Penis (tissue), 1 donor: ENCODE data around the gene LDLR.

GRCh38 chr19:10612892-10613374, 12.4 kb upstream of the SLC44A2 start:
- PRO-cap: no peak

DNA sequence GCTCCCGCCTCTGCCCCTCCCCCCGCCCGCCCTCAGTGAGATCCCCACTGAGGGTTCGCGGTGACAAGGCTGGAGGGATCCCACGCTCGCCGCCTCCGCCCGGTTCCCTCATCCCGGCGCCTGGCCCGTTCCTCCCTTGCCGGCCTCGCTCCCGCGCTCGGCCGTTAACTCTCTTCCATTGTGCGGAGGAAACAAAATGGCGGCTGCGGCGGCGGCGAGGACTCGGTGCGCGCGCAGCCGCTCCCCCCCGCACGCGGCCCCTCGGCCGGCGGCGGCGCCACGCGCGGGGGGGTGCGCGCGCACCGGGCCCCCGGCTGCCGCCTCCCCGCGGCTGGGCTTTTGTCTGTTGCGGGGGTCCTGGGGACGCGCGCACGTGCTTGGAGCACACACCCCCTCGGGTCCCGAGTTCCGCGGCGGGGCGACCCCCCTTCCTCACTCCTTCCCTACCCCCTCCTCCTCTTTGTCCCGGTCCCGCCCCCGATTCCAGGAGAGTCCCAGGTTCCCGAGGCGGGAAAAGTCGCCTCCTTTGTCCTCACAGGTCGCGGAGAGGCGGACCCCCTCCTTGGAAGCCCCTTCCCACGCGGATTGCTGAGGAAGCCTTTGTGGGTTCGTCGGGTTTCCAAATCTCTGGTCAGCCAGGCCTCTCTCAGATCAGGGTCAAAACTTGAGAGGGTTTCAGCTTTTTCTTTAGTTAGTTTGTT, 522 bp downstream of the ILF3 start:
- PRO-cap: bidirectional peak, plus-strand start at position 189 of the sequence, minus-strand start at position 180 of the sequence

GRCh38 chr19:10695424-10696279, 5.6 kb upstream of the QTRT1 start:
- PRO-cap: no peak

- PRO-cap: no peak
Measured at GRCh38 chr19:10745072-10745544, 27.2 kb downstream of the DNM2 start.

GRCh38 chr19:10764125-10765103, 46.5 kb downstream of the DNM2 start:
- PRO-cap: no peak

DNA sequence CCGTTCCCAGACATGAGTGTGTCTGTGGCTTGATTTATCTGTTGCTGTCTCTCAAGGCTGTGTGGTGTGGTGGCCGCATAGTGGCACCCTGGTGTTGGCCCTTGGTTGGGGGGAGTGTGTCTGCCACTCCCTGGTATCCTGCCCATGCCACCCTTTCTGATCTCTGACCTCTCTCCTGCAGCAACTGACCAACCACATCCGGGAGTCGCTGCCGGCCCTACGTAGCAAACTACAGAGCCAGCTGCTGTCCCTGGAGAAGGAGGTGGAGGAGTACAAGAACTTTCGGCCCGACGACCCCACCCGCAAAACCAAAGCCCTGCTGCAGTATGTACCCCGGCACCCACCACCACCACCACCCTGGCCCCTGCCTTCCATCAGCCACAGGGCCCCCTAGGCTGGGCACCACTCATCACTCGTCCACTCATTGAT, 49.6 kb downstream of the TMED1 start:
- PRO-cap: no peak

GRCh38 chr19:10800502-10800871, 35.5 kb downstream of the TMED1 start:
- PRO-cap: no peak

DNA sequence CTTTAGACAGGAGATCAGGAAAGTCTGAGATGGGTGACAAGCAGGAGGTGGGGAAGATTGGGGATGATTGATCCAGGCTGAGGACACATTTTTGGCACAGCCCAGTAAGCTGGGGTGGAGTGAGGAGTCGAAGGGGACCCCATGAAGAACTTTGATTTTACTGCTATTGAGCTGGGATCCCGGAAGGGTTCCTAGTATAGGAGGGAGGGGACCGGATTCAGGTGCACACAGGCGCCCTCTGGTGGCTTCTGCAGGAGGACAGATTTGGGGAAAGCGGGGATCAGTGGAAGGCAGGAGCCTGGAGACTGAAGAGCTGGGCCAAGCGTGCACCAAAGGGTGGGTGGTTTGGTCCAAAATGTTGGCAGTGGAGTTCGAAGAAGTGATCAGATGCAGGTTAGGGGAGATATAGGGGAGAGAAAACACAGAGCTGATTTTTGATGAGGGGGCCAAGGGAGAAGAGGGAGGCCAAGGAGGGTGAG, 7.0 kb upstream of the CARM1 start:
- PRO-cap: no peak

GRCh38 chr19:10952637-10953324, 8.0 kb upstream of the SMARCA4 start:
- PRO-cap: no peak

DNA sequence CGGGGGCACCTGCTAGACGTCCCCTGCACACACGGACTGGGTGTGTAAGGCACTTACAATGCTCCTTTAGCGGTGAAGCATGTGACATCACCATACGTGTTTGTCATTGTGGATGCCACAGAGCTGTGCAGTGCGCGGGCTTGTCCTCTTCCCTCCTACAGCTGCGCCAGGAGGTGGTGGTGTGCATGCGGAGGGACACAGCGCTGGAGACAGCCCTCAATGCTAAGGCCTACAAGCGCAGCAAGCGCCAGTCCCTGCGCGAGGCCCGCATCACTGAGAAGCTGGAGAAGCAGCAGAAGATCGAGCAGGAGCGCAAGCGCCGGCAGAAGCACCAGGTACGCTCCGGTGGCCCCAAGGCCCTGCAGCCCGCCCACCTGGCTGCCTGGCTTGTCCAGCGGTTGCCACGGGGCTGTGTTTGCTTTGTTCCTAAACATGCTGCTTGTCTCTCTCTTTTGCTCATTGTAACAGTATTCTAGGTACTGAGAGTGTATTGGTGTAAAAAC, 30.2 kb downstream of the SMARCA4 start:
- PRO-cap: no peak

GRCh38 chr19:11059660-11060385, 29.4 kb upstream of the LDLR start:
- PRO-cap: no peak

- PRO-cap: no peak
Measured at GRCh38 chr19:11066210-11066709, 23.0 kb upstream of the LDLR start.

DNA sequence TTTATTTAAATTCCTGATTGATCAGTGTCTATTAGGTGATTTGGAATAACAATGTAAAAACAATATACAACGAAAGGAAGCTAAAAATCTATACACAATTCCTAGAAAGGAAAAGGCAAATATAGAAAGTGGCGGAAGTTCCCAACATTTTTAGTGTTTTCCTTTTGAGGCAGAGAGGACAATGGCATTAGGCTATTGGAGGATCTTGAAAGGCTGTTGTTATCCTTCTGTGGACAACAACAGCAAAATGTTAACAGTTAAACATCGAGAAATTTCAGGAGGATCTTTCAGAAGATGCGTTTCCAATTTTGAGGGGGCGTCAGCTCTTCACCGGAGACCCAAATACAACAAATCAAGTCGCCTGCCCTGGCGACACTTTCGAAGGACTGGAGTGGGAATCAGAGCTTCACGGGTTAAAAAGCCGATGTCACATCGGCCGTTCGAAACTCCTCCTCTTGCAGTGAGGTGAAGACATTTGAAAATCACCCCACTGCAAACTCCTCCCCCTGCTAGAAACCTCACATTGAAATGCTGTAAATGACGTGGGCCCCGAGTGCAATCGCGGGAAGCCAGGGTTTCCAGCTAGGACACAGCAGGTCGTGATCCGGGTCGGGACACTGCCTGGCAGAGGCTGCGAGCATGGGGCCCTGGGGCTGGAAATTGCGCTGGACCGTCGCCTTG, at the start of gene LDLR:
LDLR (plus strand) TSS at position 554 of the 681 bp plus-strand sequence.
- PRO-cap: bidirectional peak, plus-strand start at position 590 of the sequence, minus-strand start at position 388 of the sequence

- PRO-cap: no peak
Measured at GRCh38 chr19:11089591-11089692, 179 bp downstream of the LDLR start.

DNA sequence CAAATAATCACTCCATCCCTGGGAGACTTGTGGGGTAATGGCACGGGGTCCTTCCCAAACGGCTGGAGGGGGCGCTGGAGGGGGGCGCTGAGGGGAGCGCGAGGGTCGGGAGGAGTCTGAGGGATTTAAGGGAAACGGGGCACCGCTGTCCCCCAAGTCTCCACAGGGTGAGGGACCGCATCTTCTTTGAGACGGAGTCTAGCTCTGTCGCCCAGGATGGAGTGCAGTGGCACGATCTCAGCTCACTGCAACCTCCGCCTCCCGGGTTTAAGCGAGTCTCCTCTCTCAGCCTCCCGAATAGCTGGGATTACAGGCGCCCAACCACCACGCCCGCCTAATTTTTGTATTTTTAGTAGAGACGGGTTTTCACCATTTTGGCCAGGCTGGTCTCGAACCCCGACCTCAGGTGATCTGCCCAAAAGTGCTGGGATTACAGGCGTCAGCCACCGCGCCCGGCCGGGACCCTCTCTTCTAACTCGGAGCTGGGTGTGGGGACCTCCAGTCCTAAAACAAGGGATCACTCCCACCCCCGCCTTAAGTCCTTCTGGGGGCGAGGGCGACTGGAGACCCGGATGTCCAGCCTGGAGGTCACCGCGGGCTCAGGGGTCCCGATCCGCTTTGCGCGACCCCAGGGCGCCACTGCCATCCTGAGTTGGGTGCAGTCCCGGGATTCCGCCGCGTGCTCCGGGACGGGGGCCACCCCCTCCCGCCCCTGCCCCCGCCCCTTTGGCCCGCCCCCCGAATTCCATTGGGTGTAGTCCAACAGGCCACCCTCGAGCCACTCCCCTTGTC, 626 bp downstream of the LDLR start:
- PRO-cap: bidirectional peak, plus-strand start outside the sequence, minus-strand start at position 641 of the sequence

- PRO-cap: unidirectional peak, plus-strand start at chr19:11096461
Measured at GRCh38 chr19:11095932-11097007, 7.0 kb downstream of the LDLR start.

DNA sequence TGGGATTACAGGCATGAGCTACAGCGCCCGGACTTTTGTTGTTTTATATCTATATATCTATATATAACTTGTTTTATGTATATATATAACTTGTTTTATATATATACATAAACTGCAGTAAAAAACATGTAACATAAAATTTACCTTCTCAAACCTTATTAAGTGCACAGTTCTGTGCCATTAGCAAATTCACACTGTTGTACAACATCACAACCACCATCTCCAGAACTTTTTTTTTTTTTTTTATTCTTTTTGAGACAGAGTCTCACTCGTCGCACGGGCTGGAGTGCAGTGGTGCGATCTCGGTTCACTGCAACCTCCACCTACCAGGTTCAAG, 20.2 kb downstream of the LDLR start:
- PRO-cap: no peak

DNA sequence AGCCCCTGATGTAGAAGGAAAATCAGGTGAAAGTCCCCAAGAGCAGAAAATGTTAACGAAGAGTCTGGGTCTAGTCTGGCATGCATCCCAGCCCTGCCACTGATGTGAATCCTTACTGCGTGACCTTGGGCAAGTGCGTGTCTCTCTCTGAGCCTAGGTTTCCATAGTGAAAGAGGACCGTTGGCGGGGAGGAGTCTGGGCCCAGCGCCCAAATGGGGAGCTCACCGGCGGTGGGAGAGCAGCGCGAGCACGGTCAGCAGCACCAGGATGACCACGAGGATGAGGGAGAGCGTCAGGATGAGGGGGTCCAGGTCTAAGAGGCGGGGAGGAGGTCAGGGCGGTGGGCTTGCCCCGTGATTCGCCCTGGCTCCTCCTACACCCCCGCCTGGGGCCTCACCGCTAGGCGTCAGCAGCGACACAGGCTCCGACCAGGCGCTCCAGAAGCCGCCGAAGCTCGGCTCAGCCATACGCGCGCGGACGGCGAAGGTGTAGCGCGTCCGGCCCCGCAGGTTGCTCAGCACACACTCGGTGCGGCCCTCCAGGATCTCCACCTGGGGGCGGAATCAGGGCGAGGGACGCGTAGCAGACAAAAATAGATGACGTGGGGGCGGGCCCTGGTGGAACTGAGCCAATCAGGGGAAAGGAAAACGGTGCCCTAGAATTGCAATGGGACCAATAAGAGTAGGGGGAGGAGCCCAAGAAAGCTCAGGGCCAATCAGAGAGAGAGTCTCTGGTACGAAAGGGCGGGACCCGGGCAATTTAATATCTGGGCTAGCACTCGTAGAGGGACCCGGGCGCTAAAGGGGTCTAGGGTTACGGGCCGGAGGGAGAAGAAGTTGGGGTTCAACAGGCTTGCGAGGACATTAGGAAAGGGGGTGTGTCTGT, 3.2 kb downstream of the EPOR start:
- PRO-cap: bidirectional peak, plus-strand start at position 466 of the sequence, minus-strand start at position 165 of the sequence; unidirectional peak, minus-strand start at position 551 of the sequence

- PRO-cap: no peak
Measured at GRCh38 chr19:11383366-11383967, 647 bp downstream of the EPOR start.

DNA sequence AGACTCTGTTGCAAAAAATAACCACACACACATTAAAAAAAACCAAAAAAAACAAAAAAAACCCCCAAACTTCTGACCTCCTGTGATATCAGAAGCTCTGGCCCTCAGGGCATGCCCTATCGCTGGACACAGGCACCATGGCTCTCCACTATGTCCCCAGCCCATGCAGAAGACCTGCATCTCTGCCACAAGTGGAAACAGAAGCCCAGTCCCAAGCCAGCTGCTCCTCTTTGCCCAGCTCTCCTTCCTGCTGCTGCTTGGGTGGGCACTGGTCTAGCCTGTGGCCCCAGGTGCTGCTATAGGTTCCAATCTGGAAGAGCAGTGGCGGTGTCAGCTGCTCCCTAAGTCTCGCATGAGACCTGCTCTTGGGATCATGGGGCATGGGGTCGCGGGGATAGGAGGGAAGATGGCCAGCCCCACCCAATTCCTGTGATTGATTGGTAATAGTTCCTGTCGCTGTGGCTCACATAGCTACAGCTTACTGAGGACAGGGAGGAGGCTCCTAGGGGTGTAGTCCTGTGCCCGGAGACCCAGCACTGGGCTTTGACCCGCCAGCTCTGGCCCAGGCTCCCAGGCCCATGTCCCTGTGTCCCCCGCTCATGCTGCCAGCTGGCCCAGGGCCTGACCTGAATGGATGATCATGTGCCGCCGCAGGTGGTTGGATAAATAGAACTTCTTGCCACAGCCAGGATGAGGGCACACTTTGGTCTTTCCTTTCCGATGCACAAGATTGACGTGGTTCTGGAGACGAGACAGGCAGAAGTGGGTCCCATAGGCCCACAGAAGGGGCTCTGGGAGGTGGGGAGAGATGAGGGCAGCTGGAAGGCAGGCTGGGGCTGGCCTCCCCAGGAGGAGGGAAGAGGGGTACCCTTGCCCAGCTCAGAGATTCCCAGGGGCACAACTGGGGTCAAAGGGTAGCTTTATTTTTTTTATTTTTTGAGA, 4.5 kb upstream of the ELAVL3 start:
- PRO-cap: no peak